ENCODE measurements around a stretch of chr7.

GRCh38 chr7:87162810-87163724, 10.8 kb downstream of the DMTF1 start:
- PRO-cap = no peak
- RAMPAGE, long total RNA, 2 experiments = no peak in any of the 2 experiments

- PRO-cap = no peak
- RAMPAGE, long total RNA, 2 experiments = no peak in any of the 2 experiments
These were observed 30.6 kb downstream of the TMEM243 start for GRCh38 chr7:87188788-87189538.

DNA sequence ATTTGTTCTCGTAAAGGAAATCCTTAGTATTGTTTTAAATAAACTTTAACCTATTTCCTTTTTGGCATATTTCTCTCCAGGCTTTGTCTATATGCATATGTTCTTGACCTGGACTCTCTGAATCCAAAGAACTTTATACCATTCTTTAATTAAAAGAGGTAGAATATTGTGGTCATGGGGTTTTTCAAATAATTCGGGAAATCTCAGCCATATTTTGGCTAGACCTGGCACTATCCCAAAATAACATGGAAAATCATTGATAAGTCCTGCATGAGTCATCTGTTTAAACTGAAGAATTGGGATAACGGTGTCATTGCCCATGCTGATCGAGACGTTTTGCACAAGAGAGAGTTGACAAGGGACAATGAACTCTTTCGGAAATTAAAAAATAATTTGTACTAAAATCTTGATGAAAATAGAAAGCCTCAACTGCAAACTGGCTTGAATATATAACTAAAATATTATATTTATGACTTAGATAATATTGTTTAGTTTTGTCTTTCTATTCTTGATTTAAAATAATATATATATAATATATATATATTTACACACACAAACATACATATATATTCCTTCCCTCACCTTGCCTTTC, 19.9 kb upstream of the ABCB4 start:
- PRO-cap = no peak
- RAMPAGE, long total RNA, 2 experiments = no peak in any of the 2 experiments

GRCh38 chr7:87709142-87709526, 80.9 kb downstream of the RUNDC3B start:
- PRO-cap = no peak
- RAMPAGE, long total RNA, 2 experiments = no peak in any of the 2 experiments

DNA sequence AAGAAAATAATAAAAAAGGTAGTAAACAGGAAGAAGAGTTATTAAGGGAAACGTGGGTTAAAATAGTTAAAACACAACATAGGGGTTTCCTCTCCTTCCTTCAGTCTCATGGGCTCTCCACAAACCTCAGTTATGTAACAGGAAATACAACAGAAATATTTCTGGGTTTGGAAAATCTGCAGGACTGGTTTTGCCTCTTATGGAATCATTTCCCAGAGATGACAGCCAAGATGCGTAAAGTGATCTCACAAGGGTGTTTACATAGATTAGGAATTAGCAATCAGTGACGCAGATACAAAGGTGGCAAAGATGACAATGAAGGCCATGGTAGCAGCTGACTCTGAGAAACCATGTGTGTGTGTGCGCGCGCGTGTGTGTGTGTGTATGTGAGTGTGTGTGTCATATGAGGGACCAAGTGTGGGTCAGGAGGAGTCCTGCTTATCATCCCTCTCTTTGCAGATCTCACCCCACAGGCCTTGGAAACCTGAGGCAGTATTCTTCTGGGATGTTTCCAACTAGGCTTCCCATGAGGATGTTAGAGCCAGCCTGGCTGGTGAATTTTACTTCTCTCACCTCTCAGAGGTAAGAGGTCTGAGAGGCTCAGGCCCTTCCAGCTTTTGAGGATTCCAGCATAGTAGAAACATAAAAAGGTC, 14.8 kb downstream of the STEAP4 start:
- PRO-cap = no peak
- RAMPAGE, long total RNA, 2 experiments = no peak in any of the 2 experiments

DNA sequence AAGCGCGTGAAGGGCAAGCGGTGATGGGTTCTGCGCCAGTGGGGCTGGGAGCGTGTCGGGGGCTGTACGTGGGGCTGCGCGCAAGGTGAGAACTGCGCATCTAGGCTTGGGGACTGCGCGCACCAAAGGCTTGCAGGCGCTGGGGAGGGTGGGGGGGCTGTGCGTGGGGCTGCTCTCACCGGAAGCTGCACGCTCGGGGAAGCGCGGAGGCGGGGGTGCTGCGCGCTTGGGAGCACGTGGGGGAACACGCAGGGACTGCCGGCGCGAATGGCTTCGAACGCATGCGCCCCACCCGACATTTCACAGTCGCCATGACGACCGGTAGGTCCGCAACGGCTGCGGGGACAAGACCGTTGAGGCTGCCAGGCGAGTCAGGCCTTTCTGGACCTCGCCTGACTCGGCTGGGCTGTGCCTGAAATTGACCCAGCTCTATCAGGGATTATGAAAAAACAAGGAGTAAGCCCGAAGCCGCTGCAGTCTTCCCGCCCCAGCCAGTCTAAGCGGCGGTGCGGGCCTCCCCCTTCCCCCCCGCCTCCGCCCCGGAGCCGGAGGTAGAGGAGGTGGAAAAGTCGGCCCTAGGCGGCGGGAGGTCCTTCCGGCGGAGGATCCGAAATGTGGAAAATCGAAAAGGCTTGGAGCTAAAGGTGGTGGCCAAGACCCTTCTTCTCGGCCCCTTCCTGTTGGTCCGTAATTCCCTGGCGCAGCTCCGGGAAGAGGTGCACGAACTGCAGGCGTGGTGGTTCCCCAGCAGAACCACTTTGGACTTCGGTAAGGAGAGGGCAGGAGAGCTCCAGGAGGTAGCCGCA, 35.0 kb upstream of the STEAP1 start:
- PRO-cap = no peak
- RAMPAGE, long total RNA, 2 experiments = no peak in any of the 2 experiments

- PRO-cap = no peak
- RAMPAGE, long total RNA, 2 experiments = no peak in any of the 2 experiments
These were observed 1.4 kb downstream of the STEAP2 start for GRCh38 chr7:90212924-90213315.

- PRO-cap = no peak
- RAMPAGE, long total RNA, 2 experiments = no peak in any of the 2 experiments
These were observed 15.1 kb upstream of the CFAP69 start for GRCh38 chr7:90229633-90230474.

GRCh38 chr7:90345219-90346389, 912 bp upstream of the GTPBP10 start:
- PRO-cap = no peak
- RAMPAGE, long total RNA, 2 experiments = no peak in any of the 2 experiments

GRCh38 chr7:90596735-90597075, 584 bp downstream of the CDK14 start:
- PRO-cap = unidirectional peak, minus-strand start at chr7:90596976
- RAMPAGE, long total RNA, 2 experiments = no peak in any of the 2 experiments

DNA sequence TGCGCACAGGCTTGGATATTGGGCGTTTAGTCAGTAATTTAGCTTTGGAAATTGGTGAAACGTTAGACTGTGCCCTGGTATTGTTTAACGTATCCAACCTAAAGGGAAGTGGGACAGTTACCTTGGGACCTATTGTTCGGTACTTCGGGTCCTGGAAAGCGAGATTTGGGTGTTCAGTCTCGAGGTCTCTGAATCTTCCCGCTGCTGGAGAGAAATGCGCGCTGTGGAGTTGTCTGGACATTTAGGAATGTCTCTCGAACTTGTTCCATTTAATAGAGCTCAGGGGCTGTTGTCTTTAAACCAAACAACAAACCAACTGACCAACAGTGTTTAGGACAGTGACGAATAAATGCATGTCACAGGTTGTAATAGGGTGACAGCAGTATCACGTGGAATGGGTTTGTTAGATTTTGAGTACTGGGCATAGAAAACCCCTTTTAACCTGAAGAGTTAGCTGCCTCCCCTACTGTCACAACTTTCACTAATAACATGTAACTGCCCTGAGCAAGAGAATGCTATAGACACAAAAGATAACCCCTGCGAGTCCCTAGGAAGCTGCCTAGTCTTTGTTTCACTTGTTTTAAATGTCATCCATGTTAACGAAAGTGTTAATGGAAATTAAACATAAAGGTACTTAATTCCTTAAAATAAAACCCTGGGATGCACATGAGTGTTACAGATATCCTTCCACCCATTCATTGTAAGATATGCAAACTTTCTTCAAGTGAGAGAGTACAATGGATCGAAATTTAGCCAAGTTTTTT, 1.1 kb downstream of the CDK14 start:
- PRO-cap = unidirectional peak, minus-strand start at position 243 of the sequence
- RAMPAGE, long total RNA, 2 experiments = no peak in any of the 2 experiments

- PRO-cap = no peak
- RAMPAGE, long total RNA, 2 experiments = no peak in any of the 2 experiments
These were observed 95.1 kb downstream of the CDK14 start for GRCh38 chr7:90691161-90691740.

- PRO-cap = no peak
- RAMPAGE, long total RNA, 2 experiments = no peak in any of the 2 experiments
These were observed 182.1 kb upstream of the FZD1 start for GRCh38 chr7:91082135-91082436.

- PRO-cap = no peak
- RAMPAGE, long total RNA, 2 experiments = no peak in any of the 2 experiments
These were observed 135.7 kb upstream of the FZD1 start for GRCh38 chr7:91128587-91128906.

DNA sequence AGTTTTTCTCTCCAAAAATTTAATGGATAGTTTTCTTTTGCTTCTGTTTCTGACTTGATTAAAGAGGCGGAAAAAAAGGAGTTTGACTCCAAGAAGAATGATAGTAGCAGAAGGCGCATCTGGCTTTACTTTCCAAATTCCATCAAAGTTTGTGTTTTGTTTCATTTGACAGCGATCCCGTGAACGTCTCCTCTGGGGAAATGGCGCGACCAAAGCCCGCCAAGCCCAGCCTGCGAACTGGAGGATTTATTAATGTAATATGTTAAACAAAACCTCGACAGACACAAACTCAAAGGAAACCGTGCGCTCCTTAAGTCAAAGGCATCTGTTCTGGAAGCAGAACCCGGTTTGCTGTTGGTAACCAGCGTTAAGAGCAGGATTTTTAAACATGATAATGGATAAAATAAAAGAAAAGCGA, 564 bp upstream of the FZD1 start:
- PRO-cap = no peak
- RAMPAGE, long total RNA, 2 experiments = no peak in any of the 2 experiments

GRCh38 chr7:91939868-91940544, 656 bp upstream of the AKAP9 start:
- PRO-cap = unidirectional peak, plus-strand start at chr7:91940339
- RAMPAGE, long total RNA, 2 experiments = no peak in any of the 2 experiments

DNA sequence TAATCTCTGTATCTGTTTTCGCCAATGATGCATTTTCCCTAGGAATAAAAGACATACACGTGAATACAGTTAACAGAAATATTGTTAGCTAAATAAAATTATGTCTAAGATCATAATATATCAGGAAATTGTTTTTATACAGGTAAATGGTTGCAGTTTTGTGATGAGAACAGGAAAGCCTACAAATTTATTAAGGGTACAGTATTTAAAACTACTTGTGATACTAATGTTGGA, 51.3 kb downstream of the AKAP9 start:
- PRO-cap = no peak
- RAMPAGE, long total RNA, 2 experiments = no peak in any of the 2 experiments

DNA sequence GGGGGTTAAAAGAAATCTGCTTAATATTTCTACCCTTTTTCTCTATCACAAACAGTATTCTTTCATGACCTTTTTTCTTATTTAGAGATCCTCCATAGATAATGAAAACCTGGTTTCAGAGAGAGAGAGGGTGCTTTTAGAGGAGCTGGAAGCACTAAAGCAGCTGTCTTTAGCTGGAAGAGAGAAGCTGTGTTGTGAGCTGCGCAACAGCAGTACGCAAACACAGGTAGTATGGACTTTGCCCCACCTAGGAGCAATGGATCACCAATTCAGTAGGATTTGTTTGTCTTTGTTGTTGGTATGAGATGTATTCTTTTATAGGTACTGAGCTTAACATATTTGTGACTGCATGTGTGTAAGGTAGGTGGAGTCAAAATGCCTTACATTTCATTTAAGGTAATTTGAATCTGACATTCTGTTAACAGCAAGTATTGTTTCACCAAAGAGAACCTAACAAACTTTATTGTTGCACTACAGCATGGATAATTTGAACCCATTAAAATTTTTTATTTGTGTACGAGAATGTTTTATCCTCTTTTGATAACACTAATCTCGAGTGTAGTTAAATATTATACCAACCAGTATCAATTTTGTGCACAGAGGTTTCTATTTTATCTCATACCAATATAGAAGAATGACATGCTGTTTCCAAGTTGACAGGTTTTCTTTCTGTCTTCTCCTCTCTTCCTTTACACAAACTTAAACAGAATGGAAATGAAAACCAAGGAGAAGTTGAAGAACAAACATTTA, 92.1 kb downstream of the CYP51A1 start:
- PRO-cap = no peak
- RAMPAGE, long total RNA, 2 experiments = no peak in any of the 2 experiments

DNA sequence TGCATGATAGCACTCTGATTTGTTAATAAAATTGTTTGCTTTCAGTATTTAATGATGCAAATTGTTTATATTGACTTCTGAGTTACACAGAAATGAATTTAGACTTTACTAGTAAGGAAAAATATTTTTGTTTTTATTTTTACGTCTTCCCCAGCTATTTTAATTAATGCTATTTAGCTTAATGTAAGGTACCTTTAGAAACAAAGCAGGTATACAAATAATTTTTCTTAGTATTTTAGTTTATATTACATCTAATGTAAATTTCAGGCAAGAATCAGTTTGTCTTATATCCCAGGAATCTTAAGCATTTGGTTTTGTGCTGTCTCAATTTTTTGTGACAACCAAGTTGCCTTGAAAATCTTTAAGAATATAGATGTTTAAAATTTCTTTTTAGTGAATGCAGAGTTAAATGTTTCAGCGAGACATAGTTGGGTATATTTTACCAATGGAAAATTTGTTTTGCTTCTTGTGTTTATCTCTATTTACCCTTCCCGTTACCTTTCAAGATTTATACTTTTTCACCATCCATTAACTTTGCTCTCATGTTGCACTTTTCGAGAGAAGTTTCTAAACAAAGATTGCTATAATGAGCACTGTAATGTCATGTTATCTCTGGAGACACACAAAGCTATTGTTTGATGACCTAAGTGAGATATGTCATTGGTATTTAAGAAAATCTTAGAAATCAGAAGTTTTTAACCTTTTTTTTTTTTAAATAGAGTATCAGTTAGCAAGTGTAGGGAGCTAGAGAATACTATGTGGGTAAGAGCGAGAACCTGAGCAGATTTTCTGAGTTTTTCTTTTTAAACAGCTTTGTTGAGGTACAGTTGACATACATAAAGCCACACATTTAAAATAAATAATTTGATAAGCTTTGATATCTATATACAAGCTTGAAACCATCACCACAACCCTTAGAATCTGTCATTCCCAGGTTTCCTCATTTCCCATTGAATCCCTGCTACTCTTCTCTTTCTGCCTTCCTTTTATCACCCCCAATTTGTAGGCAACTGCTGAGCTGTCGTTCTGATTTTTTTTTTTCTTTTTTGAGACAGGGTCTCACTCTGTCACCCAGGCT, 99.7 kb downstream of the ANKIB1 start:
- PRO-cap = no peak
- RAMPAGE, long total RNA, 2 experiments = no peak in any of the 2 experiments

GRCh38 chr7:92380850-92381689, 66.2 kb upstream of the GATAD1 start:
- PRO-cap = no peak
- RAMPAGE, long total RNA, 2 experiments = no peak in any of the 2 experiments

Data from lower leg skin (tissue), 2 donors.